H7 (cell line): ENCODE data around the genes IGSF8, VANGL2 and PPOX.

- RAMPAGE, long total RNA: no peak
Measured at GRCh38 chr1:160098307-160098979, at the start of gene IGSF8. TSS of gene IGSF8 (minus strand) at chr1:160098619.

DNA sequence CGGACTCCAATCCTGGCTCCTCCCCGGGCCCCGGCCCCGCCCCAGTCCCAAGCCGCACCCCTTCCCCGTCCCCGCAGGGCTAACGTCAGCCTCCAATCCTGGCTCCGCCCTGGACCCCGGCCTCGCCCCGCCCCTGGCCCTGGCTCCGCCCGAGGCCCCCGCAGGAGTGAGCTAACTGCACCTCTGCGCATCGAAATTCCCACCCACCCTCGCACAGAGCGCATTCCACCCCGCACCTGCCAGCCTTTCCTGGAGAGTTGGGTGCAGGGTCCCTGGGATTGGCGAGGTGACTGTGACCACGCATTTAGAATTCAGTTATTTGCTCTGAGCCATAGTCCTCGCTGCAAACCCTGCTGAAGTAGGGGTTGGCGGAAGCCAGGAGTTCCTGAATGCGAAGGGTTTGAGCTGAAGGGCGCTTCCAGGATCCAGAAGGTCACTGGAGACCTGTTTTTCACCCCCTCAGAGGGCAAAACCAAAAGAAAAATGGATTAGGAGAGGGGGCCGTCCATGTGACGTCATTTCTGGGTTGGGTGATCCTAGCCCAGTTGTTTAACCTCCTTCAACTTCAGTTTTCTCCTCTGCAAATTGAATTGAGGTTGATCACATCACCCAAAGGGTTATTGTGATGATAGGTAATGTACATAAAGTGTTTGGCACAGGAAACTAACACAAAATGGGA, 700 bp upstream of the IGSF8 start:
- RAMPAGE, long total RNA: no peak

DNA sequence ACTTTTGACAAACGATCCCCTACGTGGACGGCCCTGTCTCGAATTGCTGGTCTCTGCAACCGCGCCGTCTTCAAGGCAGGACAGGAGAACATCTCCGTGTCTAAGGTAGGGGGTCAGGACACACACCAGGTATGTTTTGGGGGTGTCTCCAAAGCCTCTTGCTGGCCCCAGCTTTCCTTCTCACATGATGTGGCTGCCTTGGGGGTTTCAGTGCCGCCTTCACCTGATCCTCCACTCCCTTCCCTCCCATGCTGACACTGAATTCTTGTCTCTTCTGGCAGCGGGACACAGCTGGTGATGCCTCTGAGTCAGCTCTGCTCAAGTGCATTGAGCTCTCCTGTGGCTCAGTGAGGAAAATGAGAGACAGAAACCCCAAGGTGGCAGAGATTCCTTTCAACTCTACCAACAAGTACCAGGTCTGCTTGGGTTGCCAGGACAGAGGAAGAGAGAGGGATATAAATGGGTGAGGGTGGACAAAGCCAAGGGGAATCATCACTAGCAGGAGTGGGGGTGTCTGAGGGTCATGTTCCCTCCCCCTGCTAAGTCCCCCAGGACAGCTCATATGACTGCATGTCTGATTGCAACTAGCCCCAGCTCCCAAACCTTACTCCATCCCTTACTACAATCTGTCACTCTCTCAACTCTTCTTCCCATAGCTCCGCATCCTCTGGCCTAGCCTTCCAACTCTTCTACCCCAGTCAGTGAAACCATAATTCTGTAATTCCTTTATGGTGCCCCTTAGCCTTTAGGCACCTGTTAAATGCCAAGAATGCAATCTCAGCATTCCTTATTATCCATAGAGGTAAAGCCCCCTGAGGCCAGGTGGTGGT, 13.6 kb downstream of the ATP1A2 start:
- RAMPAGE, long total RNA: no peak

DNA sequence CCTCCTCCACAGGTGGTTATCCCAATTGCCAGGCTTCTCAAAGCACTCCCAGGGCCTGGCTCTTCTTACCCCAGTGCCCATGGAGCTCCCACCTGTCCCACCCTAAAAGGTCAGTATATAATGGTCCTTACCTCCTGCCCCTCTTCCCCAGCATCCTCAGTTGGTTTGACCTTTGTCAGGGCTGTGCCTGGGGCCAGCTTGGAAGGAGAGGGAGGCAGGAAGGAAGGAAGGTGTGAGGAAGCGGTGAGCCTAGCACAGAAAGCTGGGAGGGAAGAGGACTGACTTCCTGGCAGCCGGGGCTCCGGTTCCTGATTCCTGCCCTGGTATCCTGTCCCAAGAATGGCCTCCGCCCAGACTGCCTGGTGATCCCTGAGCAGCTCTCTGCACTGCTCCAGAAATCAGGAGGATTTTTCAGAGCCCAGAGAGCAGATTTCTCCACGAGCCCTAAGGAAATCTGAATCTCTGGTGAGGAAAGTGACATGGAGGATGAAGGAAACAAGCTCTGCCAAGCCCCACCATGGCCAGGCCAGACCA, 3.0 kb downstream of the PEA15 start:
- RAMPAGE, long total RNA: no peak

GRCh38 chr1:160346956-160347290, 3.7 kb downstream of the NCSTN start:
- RAMPAGE, long total RNA: no peak

GRCh38 chr1:160362360-160362834, 4.5 kb upstream of the NHLH1 start:
- RAMPAGE, long total RNA: no peak

GRCh38 chr1:160400225-160401286, at the start of gene VANGL2:
TSS of gene VANGL2 (plus strand) at chr1:160400564.
- RAMPAGE, long total RNA: start-site peak on the plus strand at chr1:160400545-160400615, 34 reads

GRCh38 chr1:160407682-160409022, 7.8 kb downstream of the VANGL2 start:
- RAMPAGE, long total RNA: no peak

DNA sequence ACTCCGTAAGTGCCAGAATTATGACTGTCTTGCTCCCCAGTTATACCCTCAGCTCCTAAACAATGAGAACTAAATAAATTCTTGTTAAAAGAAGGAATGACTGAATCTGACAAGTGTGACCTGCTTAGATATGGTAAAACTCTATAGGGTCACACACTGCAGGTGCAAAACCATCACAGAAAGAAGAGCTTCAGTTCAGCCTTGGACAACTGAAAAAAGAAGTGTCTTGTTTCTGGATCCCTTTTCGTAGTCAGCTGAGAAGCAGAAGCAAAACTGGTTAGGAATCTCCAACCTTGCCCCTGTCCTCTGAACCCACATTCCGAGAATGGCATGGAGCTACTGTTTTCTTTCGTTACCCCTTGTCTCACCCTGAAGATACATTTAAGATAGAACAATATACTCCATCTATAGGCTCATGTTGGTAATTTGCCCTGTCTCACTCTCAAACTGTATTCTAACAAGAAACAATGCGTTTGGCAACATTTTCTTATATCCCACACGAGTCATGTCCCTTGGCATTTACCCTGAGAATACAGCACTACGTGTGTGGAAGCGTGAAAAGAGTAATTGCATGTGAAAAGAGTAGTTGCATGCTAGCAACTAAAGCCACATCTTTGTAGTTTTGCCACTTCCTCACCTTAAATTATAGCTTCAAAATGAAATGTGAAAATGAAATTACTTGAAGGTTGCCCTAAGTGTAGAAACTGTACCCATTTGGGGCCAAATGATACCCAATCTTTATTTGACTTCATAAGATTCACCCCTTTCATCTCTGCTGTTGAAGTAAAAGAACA, 5.2 kb downstream of the SLAMF7 start:
- RAMPAGE, long total RNA: no peak

DNA sequence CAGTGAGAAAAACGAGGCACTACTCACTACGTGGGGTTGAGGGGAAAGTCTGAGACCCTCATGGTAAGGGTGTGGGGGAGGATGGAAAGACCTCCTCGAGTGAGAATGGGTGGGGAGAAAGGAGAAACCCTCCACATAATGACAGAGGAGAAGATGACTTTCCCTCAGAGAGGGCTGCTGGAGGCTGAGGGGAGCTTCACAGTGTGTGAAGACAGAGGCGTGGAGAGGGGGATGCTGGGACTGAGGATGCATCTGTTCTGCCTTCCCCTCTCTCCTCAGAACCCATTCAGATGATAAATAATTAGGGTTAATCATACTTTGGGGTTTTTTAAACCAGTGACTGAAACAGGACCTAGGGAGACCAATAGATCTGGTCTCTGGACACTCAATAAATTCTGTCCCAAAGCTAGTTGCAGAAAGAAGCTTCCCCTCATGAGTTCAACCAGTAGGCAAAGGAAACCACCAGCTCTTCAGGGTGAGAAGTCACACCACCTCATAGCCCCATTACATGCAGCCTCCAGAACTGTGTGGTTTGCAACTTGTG, 17.1 kb downstream of the SLAMF7 start:
- RAMPAGE, long total RNA: no peak

DNA sequence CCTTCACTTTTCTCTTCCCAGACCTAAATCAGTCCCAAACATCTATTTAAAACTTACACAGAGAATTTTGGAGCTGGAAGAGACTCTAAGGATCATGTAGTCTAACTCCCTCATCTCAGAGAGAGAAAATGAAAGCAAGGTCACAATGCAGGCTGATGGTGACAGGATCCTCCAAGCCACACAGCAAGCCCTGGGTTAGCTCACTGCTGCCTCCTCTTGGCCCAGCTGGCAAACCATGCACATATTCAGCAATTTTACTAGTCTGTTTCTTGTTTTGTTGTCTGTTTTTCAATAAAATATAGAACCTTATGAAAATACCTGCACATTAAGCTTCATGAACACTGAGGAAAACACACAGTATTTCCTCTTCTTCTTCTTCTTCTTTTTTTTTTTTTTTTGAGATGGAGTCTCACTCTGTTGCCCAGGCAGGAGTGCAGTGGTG, 27.7 kb upstream of the LY9 start:
- RAMPAGE, long total RNA: no peak

DNA sequence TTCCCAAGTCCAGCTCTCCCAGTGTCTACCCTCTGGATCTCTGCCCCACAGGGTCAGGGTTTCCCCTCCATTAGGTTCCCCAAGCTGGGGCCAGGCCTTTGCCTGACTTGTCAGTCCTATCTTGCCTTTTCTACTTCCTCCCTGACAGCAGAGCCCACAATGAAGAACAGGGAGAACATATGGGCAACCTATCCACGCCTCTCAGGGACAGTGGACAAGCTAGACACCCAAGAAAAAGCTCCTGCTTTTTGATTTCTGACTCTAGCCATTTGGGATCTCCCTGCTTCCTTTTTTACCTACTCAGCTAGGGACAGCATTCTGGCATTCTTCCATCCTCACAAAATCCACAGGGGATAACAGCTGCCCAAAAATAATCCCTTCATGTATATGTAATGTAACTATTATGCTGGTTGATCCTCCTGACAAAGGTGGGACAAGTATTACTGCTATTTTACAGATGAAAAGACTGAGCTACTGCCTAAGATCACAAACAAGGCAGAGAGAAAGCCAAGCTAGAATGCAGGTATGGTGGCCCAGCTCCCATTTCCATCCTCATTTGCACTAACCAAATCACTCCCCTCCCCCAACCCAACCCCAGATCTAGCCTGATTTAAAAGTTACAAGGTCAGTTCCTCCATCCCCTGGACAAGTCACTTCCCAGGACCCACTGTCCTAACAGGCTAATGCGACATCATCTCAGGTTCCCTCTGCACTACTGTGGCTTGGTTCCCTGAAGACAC, 2.6 kb downstream of the F11R start:
- RAMPAGE, long total RNA: no peak

- RAMPAGE, long total RNA: no peak
Measured at GRCh38 chr1:161133401-161133841, 954 bp upstream of the DEDD start.

GRCh38 chr1:161165590-161165779, 741 bp upstream of the PPOX start:
- RAMPAGE, long total RNA: no peak

- RAMPAGE, long total RNA: no peak
Measured at GRCh38 chr1:161166180-161166913, at the start of gene PPOX. TSS of gene PPOX (plus strand) at chr1:161166426.

DNA sequence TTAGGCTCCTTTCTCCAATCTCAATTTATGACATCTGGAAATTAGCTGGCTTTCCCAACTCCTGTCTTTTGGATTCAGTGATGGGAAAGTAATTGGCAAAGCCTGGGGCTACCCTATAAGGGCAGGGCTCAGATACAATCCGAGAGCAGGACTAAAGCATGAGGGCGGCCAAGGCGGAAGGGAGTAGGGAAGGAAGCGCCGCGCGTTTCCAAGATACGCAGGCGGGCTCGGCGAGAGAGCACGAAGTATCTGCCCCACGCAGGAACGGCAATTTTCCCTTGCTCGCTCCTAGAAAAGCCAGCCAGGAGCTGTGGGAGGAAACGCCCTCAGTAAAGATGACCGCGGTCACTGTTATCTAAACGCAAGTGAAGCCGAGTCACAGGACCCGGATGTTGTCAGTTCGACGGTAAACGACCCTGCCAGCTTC, 299 bp upstream of the NDUFS2 start:
- RAMPAGE, long total RNA: no peak

DNA sequence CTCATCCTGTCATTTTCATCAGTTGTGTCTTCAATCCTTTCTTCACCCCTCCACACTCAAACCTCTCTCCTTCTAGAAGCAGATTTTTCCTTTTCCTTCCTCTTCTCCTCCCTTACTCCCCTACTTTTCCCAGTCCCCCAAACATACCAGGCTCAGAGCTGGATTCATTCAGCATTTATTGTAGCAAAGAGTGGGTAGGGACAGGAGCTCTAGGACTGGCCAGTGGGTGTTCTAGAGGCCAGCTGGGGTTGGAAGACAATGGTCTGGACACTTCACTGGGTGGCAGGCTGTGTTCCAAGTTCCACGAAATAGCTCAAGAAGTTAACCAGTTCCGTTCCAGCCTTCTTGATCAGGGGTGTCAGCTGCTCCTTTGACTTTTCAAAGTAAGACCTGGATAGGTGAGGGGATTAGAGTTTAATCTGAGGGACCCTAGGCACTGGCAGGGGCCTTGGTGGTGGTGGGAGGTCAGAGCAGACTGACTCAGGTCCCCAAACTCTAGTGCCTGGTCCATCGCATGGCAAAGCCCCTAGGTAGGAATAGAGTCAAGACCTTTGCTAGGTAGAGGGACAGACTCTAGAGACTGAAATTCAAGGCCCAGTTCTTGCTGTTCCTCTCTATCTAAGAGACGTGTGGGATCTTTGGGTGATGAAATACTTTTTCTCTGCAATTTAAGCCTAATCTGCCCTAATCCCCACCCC, 1.1 kb downstream of the APOA2 start:
- RAMPAGE, long total RNA: no peak

GRCh38 chr1:161378950-161379386, 11.3 kb upstream of the CFAP126 start:
- RAMPAGE, long total RNA: no peak

DNA sequence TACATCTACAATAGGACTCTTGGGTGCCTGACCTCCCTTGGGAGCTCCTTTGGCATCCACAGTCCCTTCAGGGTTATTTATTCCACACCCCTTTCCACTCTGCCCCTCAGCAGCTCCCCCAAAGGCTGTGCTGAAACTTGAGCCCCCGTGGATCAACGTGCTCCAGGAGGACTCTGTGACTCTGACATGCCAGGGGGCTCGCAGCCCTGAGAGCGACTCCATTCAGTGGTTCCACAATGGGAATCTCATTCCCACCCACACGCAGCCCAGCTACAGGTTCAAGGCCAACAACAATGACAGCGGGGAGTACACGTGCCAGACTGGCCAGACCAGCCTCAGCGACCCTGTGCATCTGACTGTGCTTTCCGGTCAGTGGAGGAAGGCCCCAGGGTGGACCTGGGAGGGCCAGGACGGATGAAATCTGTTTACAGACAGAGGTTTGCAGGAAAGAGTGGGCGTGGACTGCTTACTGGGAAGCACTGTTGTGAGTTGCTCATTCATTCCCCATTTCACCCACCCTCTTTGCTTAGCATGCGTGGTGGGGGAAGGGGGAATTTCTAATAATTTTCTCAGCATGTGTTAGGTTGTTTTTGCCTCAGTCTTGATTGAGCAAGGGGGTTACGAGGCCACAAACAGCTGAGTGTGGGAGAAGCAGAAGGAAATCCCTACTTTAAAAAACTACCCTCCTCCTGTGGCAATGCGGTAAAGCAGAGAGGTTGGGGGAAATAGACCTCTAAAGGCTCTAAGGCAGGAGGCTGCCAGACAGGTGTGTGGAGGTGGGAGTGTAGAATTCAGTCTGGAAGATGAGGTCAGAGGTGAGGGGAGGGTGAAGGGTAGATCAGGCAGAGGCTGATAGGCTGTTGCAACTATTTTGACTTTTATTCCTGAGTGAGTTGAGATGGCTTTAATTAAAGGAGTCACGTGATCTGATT, 1.2 kb downstream of the FCGR2A start:
- RAMPAGE, long total RNA: no peak

- RAMPAGE, long total RNA: no peak
Measured at GRCh38 chr1:161605675-161606382, 25.1 kb downstream of the FCGR3B start.